Neuron (in vitro differentiated cells): ENCODE data around the gene ARID4A.

DNA sequence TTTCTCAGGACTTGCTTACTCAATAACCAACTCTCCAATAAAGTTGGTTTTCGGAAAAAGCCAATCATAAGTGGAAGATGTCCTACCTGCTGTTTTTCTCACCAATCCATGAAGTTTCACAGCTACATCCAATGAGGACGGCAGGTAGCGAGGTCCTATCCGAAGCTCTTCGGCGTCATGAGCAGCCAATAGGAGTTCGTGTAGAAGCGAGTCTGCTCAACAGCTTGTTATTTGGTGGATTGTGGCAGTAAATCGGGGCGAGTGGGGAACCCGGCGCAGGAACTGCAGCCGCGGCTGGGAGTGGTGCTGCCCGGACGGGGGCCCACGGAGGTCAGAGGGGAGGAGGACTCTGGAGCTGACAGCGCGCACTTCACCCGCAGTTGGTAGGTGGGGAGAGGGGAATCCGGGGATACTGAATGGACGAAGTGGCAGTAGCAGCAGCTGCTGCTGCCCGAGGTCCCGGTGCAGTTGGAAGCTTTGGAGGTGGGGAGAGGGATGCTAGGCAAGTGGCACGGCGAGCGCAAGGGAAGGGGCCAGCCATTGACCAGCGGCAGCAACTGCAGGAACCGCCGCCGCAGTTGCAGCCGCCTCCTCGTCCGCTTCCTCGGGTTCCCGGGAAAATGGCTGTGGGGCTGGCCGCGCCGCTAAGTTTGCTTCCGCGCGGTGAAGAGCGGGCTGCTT lies at the start of gene ARID4A:
TSS of gene ARID4A (plus strand) at position 238 of the 681 bp plus-strand sequence.
- PRO-cap: unidirectional peak, plus-strand start at position 250 of the sequence

GRCh38 chr14:58428092-58428707 lies 681 bp downstream of the KIAA0586 start:
- PRO-cap: unidirectional peak, minus-strand start at chr14:58428417

DNA sequence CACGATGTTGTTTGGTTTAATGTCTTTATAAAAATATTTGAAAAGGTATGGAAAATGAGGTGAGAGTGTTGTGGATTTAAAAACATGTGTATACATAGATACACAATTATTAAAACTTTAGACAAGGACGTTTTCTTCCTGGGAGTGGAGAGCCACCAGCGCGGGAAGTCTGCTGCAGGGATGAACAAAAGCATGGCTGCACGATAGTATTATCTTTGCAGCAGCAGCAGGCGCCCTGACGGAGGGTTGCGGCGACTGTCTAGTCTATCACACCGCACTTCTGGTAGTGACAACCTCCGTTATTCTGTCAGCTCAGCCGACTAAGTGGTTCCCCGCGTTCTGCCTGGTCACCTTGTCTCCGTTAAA lies 802 bp upstream of the DAAM1 start:
- PRO-cap: bidirectional peak, plus-strand start at position 299 of the sequence, minus-strand start at position 182 of the sequence

DNA sequence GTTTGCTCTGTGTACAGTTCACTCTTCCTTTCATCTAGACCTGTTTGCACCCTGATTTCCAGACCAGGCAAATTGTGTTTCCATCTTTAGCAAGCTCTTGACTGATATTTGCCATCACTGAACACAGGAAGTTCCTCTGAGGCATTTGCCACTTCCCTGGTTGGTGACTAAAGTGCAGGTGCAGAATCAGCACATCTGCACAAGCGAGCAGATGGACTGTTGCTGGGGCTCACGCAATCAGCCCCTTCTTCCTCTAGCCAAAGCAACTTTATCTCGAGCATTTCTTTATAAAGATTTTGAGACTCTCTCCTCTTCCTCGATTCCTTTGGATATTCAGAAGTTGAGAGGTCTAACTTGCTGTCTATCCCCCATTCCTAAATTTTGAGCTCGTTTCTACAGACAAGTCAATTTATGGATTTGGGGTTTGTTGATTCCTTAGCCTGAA lies 113.0 kb downstream of the DAAM1 start:
- PRO-cap: no peak

- PRO-cap: no peak
Observed at GRCh38 chr14:59333786-59334303, 131.3 kb downstream of the GPR135 start.

DNA sequence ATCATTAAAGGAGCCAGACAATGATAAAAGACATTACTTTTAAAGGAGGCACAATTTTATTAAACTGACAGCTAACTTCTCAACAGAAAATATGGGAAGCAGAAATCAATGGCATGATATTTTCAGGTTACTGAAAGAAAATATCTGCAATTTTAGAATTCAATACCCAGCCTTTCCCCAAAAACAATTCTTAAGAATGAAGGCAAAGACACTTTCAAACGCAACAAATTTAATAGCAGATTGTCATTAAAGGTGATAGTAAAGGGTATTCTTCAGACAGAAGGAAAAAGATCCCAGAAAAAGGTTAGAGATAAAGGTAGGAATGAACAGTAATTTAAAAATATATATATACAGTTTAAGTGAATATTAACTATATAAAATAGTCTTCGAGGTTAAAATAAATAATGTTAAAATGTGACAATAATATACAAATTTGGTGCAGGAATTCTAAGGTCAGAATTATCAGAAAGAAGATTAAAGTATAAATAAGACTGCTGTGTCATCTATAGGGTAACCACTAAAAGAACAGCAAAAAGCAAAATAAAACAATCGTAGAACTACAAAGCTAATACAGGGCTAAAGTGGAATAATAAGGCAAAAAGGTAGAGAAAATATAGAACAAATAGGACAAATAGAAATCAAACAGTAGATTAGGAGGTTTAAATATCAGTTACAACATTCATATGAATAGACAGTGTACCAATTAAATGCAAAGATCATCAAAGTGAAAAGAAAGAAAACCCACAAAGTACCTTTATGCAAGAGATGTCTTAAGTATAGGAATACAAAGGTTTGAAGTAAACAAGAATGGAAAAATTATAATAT lies 26.5 kb downstream of the DHRS7 start:
- PRO-cap: no peak

DNA sequence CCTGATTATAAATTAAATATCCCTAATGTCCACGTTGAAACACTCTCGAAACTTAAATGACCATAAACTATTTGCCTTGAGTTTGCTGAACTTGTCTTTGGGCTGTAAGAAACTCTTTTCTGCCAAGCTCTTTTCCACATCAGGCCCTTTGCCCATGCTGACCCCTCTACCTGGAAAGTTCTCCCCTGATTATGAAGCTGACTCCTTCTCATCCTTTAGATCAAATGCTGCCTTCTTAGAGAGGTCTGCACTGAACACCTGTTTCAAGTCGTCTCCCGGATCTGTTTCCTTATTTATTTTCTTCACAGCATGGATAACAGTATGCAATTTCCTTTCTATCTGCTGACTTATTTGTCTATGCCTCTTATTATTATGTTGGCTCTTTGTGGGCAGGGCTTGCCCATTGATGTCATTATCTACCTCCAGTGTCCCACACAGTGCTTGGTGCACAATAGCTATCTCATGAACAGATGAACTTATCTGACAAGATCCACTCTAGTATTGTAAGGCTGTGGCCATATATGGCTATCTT lies 4.0 kb upstream of the PPM1A start:
- PRO-cap: no peak

GRCh38 chr14:60245530-60246052 lies 3.4 kb upstream of the PPM1A start:
- PRO-cap: no peak

DNA sequence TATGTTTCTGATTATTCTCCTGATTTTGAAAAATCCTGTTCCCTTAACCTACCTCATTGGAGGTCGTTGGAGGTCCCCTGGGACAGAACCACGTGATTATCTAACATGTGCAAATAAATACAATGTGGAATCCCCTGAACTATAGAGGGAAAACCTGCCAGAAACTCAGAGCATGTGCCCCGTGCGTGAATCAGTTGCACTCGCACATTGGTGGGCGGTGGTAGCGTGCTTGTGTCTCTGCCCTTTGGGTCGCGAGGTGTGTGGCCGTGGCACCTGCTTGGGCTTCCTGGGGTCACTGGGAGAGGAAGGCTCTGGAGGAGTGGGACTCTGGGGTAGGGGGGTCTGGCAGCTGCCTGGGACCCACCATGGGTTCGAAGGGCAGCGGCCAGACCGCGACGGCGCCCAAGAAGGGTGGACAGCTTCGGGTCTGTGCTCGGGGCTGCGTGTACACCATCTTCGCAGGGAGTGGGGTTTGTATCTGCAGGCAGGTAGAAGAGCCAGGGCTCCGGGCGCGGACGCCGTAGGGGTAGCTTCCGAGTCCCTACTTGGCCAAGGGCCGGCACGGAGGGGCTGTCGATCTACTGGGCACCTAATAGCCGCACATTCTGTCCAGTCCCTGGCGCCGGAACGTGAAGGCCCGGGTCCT lies 622 bp upstream of the PPM1A start:
- PRO-cap: bidirectional peak, plus-strand start at position 122 of the sequence, minus-strand start at position 246 of the sequence; bidirectional peak, plus-strand start at position 388 of the sequence, minus-strand start at position 297 of the sequence

DNA sequence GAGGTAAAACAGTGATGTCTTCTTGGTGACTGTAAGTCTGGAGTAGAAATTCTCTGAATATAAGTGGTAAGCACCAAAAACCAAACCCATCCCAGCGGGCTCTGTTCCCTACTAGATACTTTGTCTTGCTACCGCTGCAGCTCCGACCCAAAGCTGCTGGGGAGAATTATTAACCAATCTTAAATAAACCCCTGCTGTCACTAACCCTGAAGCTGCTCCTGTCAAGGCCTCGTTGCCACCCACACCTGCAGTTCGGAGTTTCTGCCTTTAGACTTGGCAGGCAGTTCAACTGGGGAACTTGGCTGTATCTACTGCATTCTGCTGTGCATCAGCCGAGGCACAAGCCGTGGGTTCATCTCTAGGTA lies 55.4 kb downstream of the PPM1A start:
- PRO-cap: no peak

DNA sequence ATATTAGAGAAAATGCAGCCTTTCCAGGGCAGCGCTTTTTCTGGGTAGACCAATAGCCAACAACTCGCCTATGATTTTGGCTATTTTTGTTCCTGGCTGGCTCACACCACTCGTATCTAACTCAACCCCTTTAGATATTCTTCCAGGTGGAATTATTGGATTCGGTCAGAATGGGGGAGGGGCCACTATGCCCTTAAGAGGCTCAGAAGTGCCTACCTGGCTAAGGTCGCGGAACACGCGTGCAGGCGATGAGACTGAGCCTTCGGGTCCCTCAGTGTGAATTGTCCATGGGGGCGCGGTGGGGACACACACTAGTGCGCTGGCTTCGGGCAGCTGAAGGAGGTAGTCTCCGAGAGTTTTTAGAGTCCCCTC lies 7.9 kb downstream of the SIX1 start:
- PRO-cap: no peak

GRCh38 chr14:61384987-61385786 lies 63.8 kb downstream of the PRKCH start:
- PRO-cap: no peak

GRCh38 chr14:61406651-61407189 lies 85.3 kb downstream of the PRKCH start:
- PRO-cap: no peak

- PRO-cap: no peak
Observed at GRCh38 chr14:61435090-61435539, 113.7 kb downstream of the PRKCH start.

DNA sequence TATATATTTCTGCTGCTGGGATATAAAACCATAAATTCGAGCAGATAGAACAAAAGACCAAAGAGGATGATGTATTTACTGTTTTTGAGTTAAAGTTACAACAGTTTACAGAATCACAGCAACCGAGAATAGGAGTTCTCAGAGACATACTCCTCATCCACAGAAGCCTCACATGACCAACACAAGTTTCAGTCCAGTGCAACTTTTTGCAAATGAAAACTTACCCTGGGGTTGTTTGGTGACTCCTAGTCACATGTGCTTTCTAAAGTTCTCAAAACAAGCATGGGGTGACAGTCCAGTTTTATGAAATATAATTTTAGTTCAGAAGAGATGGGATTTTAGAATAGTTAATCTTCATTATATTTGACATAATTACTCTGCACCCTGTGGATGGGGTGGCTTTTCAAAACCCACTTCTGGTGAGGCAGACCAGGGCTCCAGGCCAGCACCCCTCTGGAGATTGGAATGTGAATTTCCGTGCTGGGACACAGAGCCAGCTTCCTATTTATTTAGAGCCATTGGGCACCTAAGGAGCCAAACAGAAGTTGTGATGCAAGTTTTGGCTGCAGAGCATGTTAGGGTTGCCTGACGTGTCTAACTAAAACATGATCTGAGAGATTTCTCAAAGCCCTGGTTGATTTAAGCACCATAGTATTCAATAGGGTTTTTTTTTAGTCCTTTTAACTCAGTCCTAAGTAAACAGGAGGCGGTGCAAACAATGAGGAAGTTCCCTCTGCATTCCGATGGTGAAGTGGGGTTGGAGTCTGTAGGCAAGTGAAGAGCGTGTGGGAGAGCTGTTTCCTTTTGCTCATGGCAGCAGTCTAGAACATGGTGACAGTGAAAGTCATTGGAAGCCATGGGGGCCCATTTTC lies 117.4 kb downstream of the PRKCH start:
- PRO-cap: no peak

DNA sequence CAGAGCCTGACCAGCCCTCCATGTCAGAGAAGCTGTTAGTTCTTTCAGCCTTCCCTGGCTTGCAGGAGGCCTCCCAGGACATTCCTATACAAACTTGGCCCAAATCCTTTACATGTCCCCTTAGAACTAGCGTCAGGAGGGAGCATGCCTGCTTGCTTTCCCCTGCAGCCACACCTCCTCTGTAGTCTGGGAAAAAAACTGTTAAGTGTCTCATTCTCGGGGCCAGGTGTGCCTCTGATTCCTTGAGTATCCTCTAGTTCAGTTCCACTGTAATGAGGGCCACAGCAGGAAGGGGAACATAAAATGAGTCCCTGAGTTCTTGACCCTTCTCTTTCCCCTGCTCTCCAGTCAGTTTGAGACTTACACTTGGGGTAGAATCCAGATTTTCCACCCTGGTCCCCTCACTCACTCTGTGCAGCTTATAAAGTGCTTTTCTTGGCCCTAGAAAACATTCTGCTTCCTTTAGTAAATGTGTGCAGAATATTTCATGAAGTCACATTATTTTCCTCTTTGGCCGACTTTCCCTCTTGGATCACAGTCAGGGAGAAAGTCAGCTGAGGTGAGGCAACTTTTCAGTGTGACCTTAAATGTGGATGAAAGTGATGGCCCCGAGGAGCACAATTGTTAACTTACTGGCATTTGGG lies 152.1 kb upstream of the HIF1A start:
- PRO-cap: no peak

DNA sequence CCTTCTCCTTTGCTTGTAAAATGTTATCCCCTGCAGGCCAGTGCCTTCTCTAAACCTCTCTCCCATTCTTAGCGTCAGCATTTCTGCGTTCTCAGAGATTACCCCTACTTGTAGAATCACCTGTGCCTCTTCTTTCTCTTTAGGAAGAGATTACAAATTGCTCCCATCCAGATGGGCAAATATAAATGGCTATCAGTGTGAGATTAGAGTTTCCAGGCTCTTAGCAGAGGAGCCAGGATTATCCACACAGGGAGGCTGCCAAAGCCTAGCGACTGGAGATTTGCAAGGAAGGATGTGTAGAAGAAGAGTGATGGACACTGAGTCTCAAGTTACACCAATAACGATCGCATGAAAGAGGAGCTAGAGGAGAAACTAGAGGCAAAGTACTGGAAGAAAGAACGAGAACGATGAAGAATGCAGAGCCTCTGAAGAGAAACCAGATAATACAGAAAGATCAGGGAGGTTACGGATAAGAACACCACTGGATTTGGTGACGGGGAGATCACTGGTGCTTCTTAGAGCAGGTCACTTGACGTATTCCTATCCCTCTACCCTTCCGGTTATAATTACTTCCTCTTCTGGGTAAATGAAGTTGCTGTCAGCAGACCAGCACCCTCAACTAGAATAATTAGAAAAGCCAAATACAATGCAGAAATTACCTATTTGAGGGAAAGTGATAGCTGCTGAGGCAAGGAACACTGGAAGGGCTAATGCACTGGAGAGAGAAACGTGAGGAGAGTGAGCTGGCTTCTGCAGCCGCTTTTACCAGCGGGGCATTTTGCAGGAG lies 93.3 kb upstream of the HIF1A start:
- PRO-cap: no peak

- PRO-cap: no peak
Observed at GRCh38 chr14:61642299-61642649, 53.0 kb upstream of the HIF1A start.

- PRO-cap: no peak
Observed at GRCh38 chr14:61736616-61737319, 25.5 kb upstream of the SNAPC1 start.

DNA sequence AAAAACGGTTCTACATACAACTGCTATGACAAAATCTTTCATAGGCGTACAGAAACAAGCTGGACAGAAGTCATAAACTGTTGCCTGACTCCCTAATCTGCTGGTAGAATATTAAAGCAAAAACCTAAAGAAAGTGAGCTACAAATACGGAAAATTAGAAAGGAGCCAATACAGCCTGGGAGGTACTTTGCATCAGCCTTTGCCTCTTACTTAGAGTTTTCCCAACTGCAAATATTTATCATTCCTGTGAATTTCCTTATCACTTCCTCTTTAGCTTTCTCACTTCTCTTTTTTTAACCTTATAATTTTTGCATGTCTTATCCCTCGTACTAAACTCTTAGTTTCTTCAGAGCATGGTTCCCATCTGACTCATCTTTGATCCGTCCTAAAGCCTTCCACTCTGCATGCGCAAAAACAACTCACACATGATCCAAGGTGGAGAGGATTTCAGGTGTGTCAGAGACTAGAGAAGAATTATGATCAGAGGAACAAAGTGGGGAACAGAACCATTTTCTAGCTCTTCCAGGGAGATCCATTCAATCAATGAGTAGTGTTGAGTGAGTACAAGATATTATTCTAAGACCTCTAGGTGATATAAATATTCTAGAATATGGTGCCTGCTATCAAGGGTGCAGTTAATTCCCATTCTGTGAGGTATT lies 9.6 kb upstream of the SNAPC1 start:
- PRO-cap: no peak